Skeletal muscle satellite cell (primary cell): ENCODE data around the genes SOHLH2 and CSNK1A1L.

DNA sequence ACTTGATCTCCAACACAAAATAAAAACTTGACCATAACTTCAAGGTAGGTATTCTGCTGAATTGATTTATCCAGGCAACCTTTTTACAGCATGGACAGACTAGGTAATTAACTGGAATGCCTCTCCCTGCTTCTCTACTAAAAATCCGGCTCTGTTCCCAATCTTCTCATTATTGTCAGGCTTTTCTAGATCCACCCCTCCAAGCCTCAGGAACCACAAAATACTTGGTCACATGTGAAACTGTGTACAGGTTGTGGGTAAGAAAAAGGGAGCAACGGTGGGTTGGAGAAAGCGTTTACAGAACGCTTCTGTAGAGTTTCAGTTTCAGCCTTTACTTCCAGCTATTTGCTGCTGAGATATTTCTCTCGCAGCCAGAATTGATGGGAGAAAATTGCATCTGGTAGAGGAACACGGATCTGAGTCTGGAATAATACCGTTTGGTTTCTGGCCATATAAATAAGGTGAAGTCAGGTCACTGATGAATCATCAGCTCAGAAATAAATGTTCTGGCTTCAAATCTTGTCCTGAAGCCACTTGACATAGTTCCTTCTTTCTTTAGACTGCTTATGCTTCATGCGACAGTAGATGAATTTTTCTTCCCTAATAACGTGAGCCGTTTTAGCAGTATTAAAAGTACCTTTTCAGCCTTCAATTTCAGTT is 20.4 kb upstream of the RFC3 start:
- CAGE, long polyA plus RNA = no peak

DNA sequence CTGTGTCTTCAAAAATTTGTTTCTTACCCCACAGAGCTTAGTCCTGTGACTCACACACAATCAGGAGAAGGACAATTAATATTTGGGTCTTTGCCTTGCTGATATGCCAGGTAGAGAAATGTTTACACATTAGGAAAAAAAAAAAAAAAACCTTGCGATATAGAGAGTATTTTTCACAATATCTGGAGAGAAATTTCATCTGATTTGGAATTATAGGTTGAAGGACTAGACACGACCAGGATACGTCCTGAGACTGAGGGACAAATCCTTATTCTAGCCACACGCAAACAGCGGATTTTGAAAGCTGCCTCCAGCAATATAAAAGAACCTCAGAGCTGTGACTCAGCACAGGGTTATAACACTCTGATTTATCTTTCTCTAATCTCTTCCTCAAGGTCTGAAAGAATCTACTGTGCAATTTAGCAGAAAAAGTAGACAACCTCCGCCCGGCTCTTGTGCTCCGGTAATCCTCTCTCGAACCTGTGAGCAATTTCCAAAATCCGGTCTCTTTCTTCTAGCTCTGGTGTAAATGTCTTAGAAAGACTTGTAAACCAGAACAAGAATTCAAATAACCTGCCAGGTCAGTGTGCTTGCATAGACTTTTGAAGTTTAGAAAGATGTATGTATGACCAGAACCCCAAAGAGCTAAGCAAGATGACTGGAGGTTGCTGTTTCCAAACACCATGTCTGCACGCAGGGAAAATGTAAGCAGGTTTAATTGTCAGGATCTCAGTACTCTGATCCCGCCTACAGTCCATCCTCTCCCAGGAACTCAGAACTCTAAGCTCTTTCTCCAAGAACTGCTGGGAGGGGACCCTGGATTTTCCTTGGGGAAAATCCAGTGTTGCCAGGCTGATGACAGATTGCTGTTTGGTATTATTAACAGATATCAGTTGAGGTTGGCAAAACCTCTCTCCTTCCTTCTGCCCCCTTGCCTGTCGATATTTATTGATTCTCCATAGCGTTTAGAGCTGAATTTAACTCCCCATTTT is 338.0 kb downstream of the RFC3 start:
- CAGE, long polyA plus RNA = no peak

DNA sequence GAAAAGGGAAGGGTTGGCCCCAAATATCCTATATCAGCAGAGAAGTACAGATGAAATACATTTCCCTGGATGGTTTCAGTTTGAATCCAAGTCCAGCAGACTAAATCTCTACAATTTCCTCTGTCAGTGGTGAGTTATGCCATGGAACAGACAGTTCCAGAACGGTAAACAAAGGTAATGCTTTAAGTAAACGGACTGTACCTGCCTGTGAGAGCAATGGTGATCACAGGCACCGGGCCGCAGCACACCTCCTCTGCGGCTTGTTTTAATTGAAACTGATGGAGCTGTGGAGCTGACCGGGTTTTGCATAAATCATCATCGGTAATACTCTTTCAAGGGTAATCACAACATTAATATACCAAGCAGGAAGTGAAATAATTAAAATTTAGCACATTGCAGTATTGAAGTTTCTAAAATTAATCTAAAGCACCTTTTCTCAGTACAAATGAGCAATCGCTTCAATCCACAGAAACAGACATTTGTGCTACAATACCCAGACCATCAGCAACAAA is 517.7 kb downstream of the RFC3 start:
- CAGE, long polyA plus RNA = no peak

GRCh38 chr13:34538461-34538863 is 403.6 kb upstream of the NBEA start:
- CAGE, long polyA plus RNA = no peak

DNA sequence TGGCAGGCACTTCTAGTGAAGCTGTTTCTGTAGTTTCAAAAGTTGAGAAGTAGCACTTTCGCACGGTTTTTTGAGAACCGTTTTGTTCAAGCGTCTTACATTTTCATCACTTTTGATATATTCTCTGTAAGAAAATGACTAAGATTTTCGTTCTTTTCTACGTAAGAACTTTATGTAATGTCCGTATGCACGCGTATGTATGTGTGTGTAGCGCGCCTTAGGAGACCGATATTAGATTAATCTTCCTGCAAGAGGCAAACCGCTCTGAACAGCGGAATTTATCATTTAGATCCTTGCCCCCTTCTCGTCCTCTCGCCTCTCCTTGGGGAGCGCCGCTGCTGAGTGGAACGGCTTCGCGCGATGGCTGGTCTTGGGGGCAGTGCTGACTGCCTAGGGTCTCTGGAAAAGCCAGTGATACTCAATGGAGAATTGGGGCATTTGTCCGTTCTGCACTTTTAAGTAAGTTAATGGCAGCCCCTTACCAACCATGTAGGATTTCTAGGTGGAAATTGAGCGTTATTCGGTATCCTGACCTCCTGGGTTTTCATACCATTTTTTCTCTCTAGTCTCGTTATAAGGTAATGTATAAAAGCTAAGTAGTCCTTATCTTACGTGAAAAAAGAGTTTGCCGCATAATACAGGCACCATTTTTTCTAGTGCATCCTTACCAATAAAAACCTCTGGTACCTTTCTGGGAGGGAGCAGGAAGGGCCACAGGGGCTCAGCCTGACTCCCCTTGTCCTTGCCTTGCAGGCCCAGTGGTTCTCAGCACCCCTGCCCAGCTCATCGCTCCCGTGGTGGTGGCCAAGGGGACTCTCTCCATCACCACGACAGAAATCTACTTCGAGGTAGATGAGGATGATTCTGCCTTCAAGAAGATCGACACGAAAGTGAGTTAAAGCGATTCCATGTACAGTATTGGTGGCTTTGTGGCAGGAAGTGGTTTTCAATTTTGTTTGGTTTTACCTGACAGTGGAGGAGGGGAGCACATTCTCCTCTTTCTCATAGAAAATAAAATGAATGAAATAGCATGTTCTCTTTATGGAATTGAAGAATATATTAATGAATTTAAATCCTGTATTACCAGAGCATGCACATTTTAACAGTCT is 4.5 kb downstream of the MAB21L1 start:
- CAGE, long polyA plus RNA = no peak

GRCh38 chr13:35857649-35858355 is 273.4 kb downstream of the DCLK1 start:
- CAGE, long polyA plus RNA = no peak

DNA sequence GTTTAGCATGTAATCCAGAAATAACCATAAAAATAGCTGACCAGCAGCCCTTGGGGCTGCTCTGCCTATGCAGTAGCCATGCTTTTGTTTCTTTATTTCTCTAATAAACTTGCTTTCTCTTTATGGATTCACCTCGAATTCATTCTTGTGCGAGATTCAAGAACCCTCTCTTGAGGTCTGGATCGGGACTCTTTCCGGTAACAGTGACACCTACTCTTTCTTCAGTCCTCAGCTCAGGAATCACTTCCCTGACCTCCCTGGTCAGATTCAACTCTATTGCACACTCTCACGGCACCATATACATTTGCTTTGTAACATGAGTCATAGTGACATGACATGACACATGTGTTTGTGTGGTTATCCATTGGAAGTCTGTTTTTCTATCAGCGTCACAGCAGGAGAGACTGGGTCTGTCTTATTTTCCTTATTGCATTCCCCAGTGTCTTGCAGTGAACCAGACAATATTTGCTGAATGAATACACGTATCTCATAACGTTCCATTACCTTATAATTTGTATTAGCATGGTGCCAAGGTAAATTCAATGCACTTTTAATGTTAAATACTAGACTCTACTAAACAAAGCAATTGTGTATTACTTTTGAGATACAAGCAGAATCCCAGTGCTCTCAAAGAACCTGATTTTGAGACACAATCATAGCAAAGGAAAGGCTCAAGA is 102.1 kb downstream of the DCLK1 start:
- CAGE, long polyA plus RNA = no peak

- CAGE, long polyA plus RNA = no peak
Measured at GRCh38 chr13:36131794-36132356, 693 bp upstream of the DCLK1 start.

DNA sequence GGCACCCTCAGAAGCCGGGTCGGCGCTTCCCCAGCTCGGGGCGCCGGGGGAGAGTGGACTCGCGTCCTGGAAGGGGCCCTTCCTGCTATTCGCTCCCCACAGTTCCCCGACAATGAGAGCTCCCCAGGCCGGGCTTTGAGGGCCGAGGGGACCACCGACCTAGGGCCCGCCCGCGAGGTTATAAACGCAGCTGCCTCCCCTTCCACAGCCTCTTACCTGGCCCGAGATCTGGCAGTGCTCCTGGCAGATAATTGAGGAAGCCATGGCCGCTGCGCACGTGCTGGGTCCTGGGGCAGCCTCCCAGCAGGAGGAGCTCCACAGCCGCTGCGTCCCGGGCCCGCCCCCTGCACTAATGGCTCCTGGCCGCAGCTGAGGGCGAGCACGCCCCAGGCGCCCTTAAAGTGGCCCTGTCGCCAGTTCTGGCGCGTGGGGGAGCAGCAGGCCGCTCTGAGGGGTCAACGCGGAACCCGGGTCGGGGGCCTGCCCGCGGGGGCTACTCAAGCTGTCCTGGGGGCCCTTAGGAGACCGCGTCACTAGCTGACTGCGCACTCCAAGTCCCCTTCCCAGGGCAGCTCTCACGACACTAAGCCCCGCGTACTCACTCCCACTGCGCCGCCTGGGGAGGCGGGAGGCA is at the start of gene SOHLH2:
Gene SOHLH2 (minus strand): TSS at position 294 of the 634 bp plus-strand sequence.
- CAGE, long polyA plus RNA = no peak

- CAGE, long polyA plus RNA = no peak
Measured at GRCh38 chr13:36417926-36418401, 14.3 kb upstream of the CCNA1 start.

DNA sequence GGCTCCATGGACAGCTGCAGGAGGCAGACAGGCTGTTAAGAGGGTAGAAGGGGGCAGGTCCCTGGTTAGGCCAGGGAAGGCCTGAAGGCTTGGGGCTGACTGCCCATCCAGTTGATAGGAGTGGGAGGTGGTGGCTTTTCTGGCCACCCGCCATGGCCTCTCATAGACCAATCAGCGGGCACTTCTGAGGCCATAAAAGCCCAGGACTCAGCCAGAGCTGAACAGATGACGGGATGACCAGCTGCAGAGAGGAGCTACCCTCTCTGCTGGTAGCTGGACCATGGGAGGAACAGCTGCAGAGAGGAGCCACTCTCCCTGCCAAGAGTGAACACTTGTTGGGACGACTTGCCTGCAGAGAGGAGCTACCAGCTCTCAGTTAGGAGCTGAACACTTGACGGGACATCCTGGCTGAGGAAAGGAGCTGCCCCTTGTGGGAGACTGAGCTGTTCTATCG is 10.8 kb upstream of the SUPT20H start:
- CAGE, long polyA plus RNA = no peak

DNA sequence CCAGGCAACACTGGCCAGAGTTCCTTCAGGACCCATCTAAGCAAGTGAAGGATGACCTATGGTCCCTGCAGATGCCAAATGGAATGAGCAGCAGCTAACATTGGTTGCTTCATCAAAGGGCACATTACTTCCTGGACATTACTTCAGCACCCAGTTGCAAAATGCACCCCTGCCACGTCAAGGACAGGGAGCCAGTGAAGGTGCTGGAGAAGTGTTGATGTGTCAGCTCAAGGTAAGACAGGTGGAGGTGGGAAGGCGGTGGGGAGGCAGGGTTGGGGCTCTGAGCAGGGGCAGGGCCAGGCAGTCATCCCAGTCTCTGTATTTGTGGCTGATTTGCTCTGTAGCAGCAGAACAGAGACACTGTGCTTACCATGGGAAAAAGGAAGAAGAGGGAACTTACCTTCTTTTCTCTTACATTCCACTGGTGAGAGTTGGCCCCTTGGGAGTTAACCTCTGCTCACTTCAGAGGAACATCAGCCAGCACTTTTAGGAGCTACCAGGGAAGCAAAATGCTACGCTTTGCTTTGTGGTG is 14.5 kb downstream of the CSNK1A1L start:
- CAGE, long polyA plus RNA = no peak

GRCh38 chr13:37105113-37105715 is at the start of gene CSNK1A1L:
Gene CSNK1A1L, minus strand, starts transcription at chr13:37105664.
- CAGE, long polyA plus RNA = no peak

DNA sequence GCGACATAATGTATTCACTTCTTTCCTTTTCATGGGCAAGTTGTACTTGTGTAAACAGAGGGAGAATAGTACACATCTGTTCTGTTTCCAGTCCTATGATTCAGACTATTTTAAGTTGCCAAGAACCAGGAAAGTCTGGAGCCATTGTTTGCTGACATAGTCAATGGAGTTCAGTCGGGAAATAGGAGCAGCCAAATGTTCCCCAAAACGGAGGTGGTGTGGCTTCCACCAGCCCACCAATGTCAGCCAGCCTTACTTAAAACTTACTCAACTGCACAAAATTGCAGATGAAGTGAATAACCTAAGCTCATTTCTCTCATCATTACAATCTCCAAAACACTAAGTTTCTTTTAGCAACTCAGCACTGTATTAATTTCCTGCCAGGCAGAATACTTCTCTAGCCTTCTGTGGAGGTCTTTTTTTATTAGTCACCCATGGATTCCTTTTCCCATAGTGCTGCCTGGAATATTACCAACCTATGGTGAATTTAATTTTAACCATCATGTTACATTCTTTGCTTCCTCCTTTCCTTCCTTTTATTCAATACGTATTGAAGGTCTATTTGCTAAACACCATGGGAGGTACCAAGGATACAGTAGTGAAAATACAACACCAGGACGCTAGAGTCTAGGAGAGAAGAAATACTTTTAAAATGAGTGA is 22.4 kb upstream of the CSNK1A1L start:
- CAGE, long polyA plus RNA = no peak

GRCh38 chr13:37144003-37144233 is 38.5 kb upstream of the CSNK1A1L start:
- CAGE, long polyA plus RNA = no peak

- CAGE, long polyA plus RNA = no peak
Measured at GRCh38 chr13:37715665-37716145, 117.1 kb upstream of the POSTN start.

- CAGE, long polyA plus RNA = no peak
Measured at GRCh38 chr13:38514475-38514951, 164.9 kb downstream of the UFM1 start.

- CAGE, long polyA plus RNA = no peak
Measured at GRCh38 chr13:38963798-38964344, 26.8 kb downstream of the STOML3 start.

- CAGE, long polyA plus RNA = no peak
Measured at GRCh38 chr13:39452719-39453406, 150.1 kb downstream of the LHFPL6 start.

- CAGE, long polyA plus RNA = no peak
Measured at GRCh38 chr13:39893717-39894121, 238.3 kb downstream of the COG6 start.